Omental fat pad (tissue), 4 donors: ENCODE results near the genes SLC39A10, DNAH7 and C2orf66.

DNA sequence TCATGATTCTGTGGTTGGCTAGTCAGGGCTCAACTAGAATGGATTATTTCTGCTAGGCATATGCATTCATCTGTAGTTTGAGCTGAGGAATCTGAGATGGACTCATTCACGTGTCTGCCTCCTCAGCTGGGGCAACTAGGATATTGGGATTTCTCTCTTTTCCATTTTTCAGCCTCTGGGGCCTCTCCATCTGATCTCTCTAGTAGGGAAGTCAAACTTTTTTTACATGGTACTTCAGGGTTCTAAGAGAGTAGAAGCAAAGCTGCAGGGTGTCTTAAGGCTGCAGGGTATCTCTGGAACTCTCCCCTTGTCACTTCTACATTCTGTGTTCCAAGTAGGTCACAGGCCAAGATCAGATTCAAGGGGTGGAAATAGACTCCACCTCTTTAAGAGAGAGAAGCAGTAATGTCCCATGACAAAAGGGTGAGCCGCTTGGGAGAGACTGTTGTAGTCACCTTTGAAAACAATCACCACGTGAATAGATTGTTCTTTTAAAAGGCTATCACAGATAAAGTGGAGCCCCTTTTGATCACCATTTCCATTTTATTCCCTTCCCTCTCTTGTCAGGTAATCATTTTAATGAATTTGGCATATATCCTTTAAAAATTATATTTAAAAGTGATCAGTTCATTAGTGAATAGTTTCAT lies 2.5 kb upstream of the CAVIN2 start:
- PRO-cap = no peak
- RAMPAGE, long total RNA, 4 experiments = no peak in any of the 4 experiments

GRCh38 chr2:193170630-193171376 lies 976.1 kb upstream of the TMEFF2 start:
- PRO-cap = no peak
- RAMPAGE, long total RNA, 4 experiments = no peak in any of the 4 experiments

DNA sequence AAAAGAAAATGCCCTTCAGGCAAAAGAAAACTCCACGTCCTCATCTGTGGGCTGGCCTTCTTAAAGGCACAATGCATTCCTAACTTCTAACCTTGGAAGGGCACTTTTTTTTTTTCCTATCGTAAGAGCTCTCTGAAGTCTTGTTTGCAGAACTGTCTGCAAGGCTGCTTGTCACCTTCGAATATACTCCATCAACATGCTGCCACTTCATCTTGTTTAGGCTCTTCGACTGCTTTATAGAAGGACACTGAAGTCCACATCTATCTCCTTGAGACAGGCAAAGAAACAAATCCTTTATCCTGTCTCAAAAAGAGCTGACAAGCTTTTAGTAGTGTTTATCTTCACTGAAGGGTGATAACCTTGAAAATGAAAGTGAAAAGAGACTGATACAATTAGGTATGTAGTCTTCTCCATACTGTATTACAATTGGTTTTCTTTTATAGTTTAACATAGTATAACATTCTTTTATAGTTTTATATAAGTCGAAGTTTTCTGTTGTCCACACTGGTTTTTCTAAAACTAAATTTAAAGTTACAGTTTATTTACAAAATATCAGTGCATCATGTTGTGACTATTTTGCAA lies 124.1 kb upstream of the SLC39A10 start:
- PRO-cap = no peak
- RAMPAGE, long total RNA, 4 experiments = no peak in any of the 4 experiments

DNA sequence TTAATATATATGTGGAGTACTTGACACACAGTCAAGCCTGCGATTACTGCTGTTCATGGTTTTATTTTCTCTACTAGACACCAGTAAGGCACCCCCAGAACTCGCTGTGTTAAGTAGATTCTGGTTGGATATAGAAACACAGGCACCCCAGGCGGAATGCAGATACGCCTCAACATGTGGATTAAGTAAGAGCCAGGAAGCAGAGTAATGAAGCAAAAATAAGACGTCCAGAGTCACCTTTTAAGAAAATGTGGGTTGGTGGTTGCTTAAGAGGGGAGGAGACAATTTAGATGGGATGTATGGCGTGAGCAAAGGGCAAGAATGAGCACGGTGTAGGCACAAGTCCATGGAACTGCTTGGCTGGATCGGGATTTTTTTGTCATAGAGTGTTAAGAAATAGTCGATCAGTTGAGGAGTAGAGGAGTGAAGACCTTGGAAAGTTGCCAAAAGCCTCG lies 945 bp upstream of the SLC39A10 start:
- PRO-cap = no peak
- RAMPAGE, long total RNA, 4 experiments = no peak in any of the 4 experiments

GRCh38 chr2:195656509-195657409 lies at the start of gene SLC39A10:
TSS of gene SLC39A10 (plus strand) at chr2:195657226.
- PRO-cap = unidirectional peak, plus-strand start at chr2:195657321
- RAMPAGE, long total RNA, 4 experiments = start-site peak on the plus strand in 3 of 4 experiments, at chr2:195657121-195657264 at its widest, 99 to 453 reads per replicate

DNA sequence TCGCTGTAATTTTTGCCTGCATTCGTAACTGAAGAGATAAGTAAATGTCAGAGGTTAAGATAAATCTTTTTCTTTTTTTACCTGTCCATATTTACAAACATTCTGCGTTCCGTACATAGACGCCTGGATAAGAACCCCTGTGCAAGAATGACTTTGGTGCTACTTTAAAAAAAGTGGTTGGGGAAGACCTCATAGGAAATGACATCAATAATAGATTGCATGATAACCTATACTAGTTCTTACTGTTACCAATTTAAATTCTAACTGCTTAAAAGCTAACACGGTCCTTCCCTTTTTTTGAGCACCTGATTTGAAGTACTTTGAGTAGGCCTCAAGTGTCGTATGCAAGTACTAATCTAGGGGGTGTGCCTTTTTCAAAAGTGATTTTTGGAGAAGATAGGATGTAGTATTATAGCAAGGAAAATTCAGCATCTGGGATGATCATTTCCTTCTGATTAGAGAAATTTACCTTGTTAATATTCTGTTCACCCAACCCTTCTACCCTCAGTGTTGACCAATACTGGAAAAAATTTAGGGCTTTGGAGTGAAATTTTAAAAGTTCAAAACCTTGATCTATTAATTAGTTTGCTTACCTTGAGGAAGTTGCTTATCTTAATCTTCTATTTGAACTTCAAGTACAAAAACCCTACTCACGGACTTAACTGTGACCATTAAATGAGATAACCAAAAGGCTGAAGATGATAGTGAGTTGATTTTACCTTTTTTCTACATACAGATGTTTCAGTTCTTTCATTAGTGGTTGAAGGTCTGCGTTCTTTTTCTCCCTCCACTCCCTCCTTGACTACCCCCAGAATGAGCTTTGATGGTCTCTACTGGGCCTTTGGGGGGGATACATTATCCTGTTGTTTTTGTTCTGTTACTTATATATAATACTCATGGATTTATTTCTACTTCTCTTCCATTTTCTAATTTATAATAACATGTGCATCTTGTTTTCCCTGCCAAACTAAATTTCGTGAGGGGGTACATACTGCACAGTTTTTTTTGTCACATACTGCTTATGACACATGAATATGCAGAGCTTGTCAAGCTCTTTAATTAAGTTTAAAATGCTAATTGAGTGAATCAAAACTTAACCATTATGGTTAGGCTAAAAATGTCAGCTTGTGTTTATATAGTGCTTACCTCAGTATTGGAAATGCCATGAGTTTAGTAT lies 2.4 kb downstream of the SLC39A10 start:
- PRO-cap = no peak
- RAMPAGE, long total RNA, 4 experiments = no peak in any of the 4 experiments

- PRO-cap = no peak
- RAMPAGE, long total RNA, 4 experiments = start-site peak on the minus strand in 2 of 4 experiments, at chr2:196068827-196068840 at its widest, 12 to 48 reads per replicate
Observed at GRCh38 chr2:196067970-196069309, at the start of gene DNAH7. TSS of gene DNAH7 (minus strand) at chr2:196068837.

- PRO-cap = no peak
- RAMPAGE, long total RNA, 4 experiments = no peak in any of the 4 experiments
Observed at GRCh38 chr2:196149638-196150483, 21.5 kb downstream of the STK17B start.

- PRO-cap = no peak
- RAMPAGE, long total RNA, 4 experiments = no peak in any of the 4 experiments
Observed at GRCh38 chr2:196165360-196165682, 6.1 kb downstream of the STK17B start.

DNA sequence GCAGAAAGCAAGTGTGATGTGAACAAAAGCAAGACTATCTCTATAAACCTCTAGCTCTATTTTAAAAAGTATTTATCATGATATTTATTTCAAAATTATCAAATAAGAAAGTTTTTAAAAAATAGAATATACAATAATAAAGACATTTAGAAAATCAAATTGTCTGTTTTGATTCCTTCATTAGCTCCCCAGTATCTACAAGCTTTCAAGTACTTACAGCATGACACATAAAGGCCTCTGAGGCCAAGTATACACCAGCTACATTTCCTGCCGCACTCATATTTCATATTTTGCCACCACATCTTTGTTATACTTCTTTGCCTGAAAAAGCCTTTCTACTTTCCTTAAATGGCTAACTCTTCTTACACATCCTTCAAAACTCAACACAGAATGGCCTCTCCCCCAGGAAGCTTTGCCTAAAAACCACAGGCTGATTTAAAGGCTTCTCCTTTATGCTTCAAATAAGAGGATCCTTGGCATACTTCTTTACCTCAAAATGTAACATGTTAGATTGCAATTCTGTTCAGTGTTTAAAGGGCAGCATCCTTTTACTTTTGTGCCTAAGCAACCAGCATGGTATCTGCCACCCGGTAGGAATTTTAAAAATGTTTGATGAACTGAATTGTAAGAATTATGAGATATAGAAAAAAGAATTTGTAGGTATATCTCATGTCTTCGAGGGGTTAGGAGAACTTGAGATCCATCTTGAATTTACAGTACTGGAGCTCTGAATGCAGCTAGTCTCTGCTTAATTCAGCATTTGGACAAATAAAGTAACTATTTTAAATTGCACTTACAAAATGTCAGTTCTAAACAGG lies 4.4 kb downstream of the STK17B start:
- PRO-cap = no peak
- RAMPAGE, long total RNA, 4 experiments = no peak in any of the 4 experiments

DNA sequence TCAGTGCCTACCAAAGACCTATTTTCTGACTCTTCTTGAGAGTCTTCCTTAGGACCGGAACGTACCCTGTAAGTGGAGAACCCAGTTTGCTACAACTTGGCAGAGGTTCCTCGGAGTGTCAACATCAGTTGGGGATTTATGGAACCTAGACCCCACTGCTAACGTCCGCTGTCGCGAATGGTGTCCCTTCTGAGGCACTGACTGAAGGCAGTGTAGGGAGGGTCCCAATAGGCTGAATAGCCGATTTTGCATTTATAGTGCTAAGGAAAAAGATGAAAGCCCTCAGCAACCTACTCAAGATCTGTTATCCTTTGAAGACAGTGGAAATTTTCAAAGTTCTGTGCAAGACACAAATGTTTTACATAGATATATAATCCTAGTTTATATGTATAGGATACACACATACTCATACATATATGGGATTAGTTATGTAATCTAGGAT lies 639 bp upstream of the STK17B start:
- PRO-cap = no peak
- RAMPAGE, long total RNA, 4 experiments = no peak in any of the 4 experiments

GRCh38 chr2:196172495-196172948 lies 1.1 kb upstream of the STK17B start:
- PRO-cap = no peak
- RAMPAGE, long total RNA, 4 experiments = no peak in any of the 4 experiments

GRCh38 chr2:196241066-196241805 lies 69.9 kb upstream of the STK17B start:
- PRO-cap = no peak
- RAMPAGE, long total RNA, 4 experiments = no peak in any of the 4 experiments

- PRO-cap = no peak
- RAMPAGE, long total RNA, 4 experiments = no peak in any of the 4 experiments
Observed at GRCh38 chr2:196274181-196275339, 103.2 kb upstream of the STK17B start.

DNA sequence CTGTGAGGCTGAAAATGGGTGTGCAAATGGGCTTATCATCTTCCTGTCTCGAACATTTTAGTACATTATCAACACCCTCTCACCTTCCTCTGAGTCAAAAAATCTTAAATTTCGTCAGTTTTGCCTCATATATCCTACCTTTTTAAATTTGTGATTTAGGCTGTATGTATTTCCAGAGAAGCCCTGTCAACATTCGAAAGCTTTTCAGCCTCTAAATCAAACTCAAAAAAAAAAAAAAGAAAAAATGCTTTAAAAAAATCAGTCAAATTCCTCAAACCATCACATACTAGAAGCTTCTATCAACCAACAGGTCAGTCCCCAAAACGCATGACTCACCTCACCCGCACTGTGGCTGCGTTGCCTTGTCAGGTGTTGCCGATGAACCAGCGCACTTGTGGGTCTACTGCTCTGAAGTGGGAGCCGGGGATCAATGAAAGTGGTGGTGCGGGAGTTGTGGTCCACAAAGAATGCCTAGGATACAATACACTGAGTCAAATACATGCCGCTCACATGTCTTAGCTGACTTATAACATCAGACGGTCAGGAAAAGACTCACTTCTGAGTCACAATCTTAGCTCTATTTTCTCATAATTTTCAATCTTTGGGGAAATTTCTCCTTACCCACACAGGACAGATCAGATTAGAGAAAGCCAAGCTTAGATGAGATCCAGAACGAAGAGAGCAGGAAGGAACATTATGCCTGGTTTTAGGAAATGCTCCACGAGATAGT lies 107.0 kb upstream of the STK17B start:
- PRO-cap = no peak
- RAMPAGE, long total RNA, 4 experiments = no peak in any of the 4 experiments

- PRO-cap = no peak
- RAMPAGE, long total RNA, 4 experiments = no peak in any of the 4 experiments
Observed at GRCh38 chr2:196474869-196475276, 118.5 kb downstream of the HECW2 start.

GRCh38 chr2:196809248-196809698 lies at the start of gene C2orf66:
TSS of gene C2orf66 (minus strand) at chr2:196809355.
- PRO-cap = no peak
- RAMPAGE, long total RNA, 4 experiments = no peak in any of the 4 experiments

GRCh38 chr2:196966979-196967561 lies 40.6 kb upstream of the PGAP1 start:
- PRO-cap = no peak
- RAMPAGE, long total RNA, 4 experiments = no peak in any of the 4 experiments

GRCh38 chr2:197216384-197217054 lies 94.1 kb downstream of the ANKRD44 start:
- PRO-cap = no peak
- RAMPAGE, long total RNA, 4 experiments = no peak in any of the 4 experiments

- PRO-cap = no peak
- RAMPAGE, long total RNA, 4 experiments = no peak in any of the 4 experiments
Observed at GRCh38 chr2:197450295-197450765, 3.0 kb upstream of the COQ10B start.